Adrenal gland (tissue), 7 donors: ENCODE results near the gene MYO5A.

DNA sequence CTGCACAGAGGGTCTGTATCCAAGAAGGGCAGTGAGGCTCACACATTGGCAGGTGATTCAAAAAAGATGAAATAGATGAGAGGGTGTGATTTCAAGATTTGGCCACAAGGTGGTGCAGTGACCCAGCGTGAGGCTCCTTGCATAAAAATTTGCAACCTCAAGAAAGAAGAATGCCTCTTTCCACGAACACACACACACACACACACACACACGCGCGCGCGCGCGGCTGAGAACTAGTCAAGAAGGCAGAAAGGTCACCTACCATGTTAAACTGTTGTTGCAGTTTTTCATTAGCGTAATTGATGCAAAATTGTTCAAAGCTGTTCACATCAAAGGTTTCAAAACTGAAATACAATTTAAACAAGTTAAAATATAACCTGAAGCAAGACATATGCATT is 39.2 kb downstream of the MYO5C start:
- PRO-cap, 3 experiments = no peak in any of the 3 experiments
- RAMPAGE, long total RNA, 4 experiments = no peak in any of the 4 experiments
- RRBS = no CpG with 5 or more reads among the region's 10 CpGs

DNA sequence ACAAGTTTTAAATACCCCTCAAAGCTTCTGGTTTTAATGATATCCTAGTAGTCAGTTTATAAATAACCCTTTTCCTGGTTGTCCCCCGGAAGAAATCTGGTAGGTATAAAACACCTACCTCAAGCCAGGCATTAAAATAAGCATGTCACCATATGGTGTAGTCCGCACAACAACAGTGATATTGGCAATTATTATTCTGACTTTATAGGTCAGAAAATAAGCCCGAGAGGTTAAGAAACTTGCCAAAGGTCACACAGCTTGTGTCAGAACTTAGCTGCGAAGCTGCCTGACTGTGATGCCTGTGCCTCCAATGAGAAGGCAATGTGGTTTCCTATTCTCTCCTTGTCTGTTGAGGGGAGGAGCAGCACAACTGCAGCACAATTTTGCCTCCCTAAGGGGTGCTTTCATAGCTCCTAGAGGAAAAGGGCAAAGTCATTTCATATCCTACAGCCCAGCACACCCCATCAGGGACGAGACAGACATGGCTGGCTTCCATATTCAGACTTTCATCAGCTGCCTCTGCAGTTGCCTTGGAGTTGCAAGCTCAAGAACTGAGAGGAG is 38.7 kb downstream of the MYO5C start:
- PRO-cap, 3 experiments = no peak in any of the 3 experiments
- RAMPAGE, long total RNA, 4 experiments = no peak in any of the 4 experiments
- RRBS = no CpG with 5 or more reads among the region's 5 CpGs

GRCh38 chr15:52378925-52380093 is 83.7 kb upstream of the MYO5C start:
- PRO-cap, 3 experiments = no peak in any of the 3 experiments
- RAMPAGE, long total RNA, 4 experiments = no peak in any of the 4 experiments
- RRBS = no CpG with 5 or more reads among the region's 17 CpGs

GRCh38 chr15:52415978-52416292 is 112.7 kb downstream of the MYO5A start:
- PRO-cap, 3 experiments = no peak in any of the 3 experiments
- RAMPAGE, long total RNA, 4 experiments = no peak in any of the 4 experiments
- RRBS = no CpG with 5 or more reads among the region's 4 CpGs

DNA sequence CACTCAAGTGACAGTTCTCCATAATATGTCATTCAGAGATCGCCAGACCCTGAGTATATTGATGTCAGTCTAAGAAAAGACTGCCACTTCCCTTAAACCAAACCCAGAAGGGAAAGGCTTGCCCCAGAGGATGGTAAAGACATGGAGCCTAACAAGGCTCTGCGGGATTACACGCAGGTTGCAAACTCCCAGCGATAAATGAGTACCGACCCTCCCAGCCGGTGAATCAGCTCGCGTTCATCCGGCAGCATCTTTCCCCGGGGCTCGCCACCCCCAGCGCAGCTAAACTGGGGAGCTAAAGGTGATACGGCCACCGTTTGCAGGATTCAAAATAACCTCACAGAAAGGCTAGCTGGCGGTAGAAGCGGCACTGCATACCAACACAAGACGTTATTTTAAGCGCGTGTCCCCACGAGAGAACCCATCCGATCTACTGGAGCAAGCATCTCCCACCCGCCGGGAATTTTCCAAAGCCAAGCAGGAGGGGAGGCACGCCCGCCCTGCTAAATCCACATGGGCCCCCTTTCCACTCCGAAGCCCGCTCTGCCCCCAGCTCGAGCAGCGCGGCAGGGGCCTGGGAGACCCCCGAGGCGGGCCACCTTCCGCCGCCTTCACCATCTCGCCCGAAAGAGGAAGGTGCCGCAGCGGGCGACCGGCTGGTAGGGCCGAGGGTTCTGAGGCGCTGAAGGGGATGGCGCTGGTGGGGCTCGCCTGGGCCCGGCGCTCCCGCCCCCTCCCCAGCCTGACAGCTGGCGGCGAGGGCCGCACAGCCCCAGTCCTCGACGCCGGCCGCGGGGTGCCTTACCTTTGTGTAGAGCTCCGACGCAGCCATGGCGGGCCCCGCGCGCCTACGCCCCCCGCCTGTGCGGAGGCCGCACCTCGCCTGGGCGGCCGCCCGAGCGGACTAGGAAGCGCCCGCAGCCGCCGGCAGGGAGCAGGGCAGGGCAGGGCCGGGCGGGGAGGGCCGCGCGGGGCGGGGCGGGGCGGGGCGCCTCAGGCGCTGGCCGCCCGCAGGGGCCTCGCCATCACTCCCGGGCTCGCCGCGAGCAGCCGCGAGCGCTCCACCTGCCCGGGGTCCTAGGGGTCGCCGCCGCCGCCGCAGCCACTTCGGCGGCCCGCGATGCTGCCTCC is at the start of gene MYO5A:
MYO5A (minus strand) TSS at position 906 of the 1,131 bp plus-strand sequence.
- PRO-cap, 3 experiments = peak in 3 of 3 experiments; most common plus-strand start position 1,028 of the sequence (in 3); most common minus-strand start position 906 of the sequence (in 3)
- RAMPAGE, long total RNA, 4 experiments = start-site peak on the minus strand in 1 of 4 experiments, centred at position 893 of the sequence, 76 reads per replicate
- RRBS = 2% methylated on average over 34 of the region's 104 CpGs

DNA sequence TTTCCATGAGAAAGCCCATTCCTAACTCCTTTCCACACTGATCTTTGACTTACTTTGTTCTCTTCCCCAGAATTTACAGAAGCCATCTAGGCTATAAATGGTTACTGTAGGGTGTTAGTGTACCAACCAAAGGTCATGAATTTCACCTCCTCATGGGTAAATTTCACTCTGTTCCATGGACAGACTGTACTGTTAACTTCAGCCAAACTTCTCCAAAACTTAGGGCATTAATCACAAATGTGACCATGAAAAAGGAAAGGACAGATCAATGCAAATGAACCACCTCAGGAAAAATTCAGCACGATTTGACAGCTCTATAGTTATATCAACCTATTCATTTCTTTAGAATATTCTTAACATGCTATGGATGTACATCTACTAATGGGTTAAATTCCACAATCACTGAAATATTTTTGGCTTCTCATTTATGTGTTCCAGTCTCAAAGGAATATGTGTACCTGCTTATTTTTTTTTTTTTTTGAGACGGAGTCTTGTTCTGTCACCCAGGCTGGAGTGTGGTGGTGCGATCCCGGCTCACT is 54.8 kb downstream of the ATOSA start:
- PRO-cap, 3 experiments = no peak in any of the 3 experiments
- RAMPAGE, long total RNA, 4 experiments = no peak in any of the 4 experiments
- RRBS = no CpG with 5 or more reads among the region's 4 CpGs

GRCh38 chr15:52677749-52677963 is 1.5 kb downstream of the ATOSA start:
- PRO-cap, 3 experiments = no peak in any of the 3 experiments
- RAMPAGE, long total RNA, 4 experiments = no peak in any of the 4 experiments
- RRBS = no CpG with 5 or more reads among the region's 1 CpG

DNA sequence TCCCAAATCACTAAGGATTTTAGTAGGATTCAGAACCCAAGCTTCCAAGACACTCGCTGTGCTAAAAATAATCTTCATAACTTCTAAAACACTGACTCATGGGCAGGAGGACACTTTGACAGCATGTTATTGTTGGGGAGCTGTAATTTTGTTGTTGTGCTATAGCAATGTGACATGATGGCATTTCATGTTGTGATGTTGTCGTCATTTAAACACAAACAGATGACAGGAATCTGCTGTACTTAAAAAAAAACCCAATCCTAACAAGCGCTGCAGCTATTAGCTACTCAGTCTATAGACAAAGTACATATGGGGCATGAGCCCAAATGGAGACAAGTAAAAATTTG is 781 bp upstream of the ATOSA start:
- PRO-cap, 3 experiments = no peak in any of the 3 experiments
- RAMPAGE, long total RNA, 4 experiments = no peak in any of the 4 experiments
- RRBS = no CpG with 5 or more reads among the region's 3 CpGs

DNA sequence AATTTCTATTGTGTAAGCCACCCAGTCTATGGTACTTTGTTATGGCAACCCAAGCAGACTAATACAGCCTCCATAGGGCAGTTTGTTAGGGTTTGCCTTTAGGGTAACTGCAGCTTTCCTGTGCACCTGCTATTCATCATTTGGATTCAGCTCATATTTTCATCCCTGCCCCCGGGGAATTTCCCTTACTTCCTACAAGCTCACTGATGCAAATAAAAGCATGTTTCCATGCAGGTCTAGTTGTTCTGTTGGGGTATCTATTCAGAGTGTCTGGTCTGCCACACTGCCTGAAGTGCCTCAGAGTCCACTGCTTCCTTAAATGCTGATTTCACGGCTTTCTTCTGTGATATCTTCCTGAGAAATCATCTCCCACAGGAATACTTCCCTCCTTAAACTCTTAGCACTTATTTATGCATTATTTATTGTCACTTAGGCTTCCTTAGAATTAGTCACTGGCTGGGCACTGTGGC is 48.7 kb upstream of the ATOSA start:
- PRO-cap, 3 experiments = no peak in any of the 3 experiments
- RAMPAGE, long total RNA, 4 experiments = no peak in any of the 4 experiments
- RRBS = no CpG with 5 or more reads among the region's 2 CpGs

GRCh38 chr15:53437961-53438507 is 321.4 kb downstream of the WDR72 start:
- PRO-cap, 3 experiments = no peak in any of the 3 experiments
- RAMPAGE, long total RNA, 4 experiments = no peak in any of the 4 experiments
- RRBS = no CpG with 5 or more reads among the region's 3 CpGs

- PRO-cap, 3 experiments = no peak in any of the 3 experiments
- RAMPAGE, long total RNA, 4 experiments = no peak in any of the 4 experiments
- RRBS = no CpG with 5 or more reads among the region's 3 CpGs
Measured at GRCh38 chr15:53446845-53447507, 312.5 kb downstream of the WDR72 start.

GRCh38 chr15:53449783-53450472 is 309.5 kb downstream of the WDR72 start:
- PRO-cap, 3 experiments = no peak in any of the 3 experiments
- RAMPAGE, long total RNA, 4 experiments = no peak in any of the 4 experiments
- RRBS = no CpG with 5 or more reads among the region's 3 CpGs

DNA sequence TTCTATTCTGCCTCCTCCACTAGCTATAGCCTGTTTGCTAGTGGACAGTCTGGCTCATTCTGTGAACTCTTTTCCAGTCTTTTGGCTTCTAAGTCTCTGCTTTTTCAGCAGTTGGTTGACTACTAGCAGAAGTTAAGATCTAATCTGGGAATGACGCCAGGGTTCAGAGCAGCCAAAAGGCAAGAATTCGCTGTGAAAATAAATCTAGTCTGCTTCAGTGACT is 73.7 kb upstream of the WDR72 start:
- PRO-cap, 3 experiments = no peak in any of the 3 experiments
- RAMPAGE, long total RNA, 4 experiments = no peak in any of the 4 experiments
- RRBS = no CpG with 5 or more reads among the region's 2 CpGs

GRCh38 chr15:53910861-53911466 is 67.3 kb upstream of the UNC13C start:
- PRO-cap, 3 experiments = no peak in any of the 3 experiments
- RAMPAGE, long total RNA, 4 experiments = no peak in any of the 4 experiments
- RRBS = no CpG with 5 or more reads among the region's 16 CpGs

GRCh38 chr15:54803520-54804028 is 393.2 kb downstream of the RSL24D1 start:
- PRO-cap, 3 experiments = no peak in any of the 3 experiments
- RAMPAGE, long total RNA, 4 experiments = no peak in any of the 4 experiments
- RRBS = no CpG with 5 or more reads among the region's 2 CpGs

DNA sequence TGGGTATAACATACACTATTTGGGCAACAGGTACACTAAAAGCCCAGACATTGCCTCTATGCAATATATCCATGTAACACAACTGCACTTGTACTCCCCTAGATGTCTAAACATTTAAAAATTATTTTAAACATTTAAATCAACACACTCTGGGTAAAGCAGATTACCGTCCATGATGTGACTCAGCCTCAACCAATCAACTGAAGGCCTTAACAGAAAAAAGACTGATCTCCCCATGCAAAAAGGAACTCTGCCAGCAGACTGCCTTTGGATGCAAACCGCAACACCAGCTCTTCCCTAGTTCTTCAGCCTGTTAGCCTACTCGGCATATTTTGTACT is 376.0 kb downstream of the RSL24D1 start:
- PRO-cap, 3 experiments = peak in 2 of 3 experiments; most common plus-strand start position 256 of the sequence (in 2)
- RAMPAGE, long total RNA, 4 experiments = no peak in any of the 4 experiments
- RRBS = no CpG with 5 or more reads among the region's 3 CpGs

DNA sequence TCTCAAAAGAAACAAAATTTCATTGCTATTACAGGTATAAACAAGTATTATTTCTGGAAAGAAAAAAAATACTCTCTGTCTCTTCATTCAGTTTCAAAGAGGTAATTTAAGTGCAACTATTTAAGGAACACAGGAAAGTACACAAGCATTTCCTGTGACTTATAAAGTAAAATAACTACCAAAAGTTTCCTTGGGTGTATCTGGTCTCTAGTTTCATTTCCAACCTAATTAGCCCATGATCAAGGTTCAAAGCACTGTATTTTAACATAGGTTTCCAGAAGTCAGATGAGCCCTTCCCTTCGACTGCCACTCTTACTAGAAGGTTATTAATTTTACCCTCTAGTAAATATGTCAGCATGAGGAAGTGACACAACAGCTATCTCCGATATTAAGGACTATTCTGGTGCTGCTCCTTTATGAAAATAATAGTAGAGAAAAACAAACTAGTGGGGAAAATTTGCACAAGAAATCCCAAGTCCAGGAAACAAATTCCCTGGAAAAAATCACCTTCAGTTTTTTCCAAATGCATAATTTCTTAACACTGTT is 35.4 kb downstream of the CCPG1 start:
- PRO-cap, 3 experiments = no peak in any of the 3 experiments
- RAMPAGE, long total RNA, 4 experiments = no peak in any of the 4 experiments
- RRBS = no CpG with 5 or more reads among the region's 2 CpGs

GRCh38 chr15:55526577-55526776 is 18.4 kb upstream of the DNAAF4 start:
- PRO-cap, 3 experiments = no peak in any of the 3 experiments
- RAMPAGE, long total RNA, 4 experiments = no peak in any of the 4 experiments
- RRBS = no CpG with 5 or more reads among the region's 4 CpGs

DNA sequence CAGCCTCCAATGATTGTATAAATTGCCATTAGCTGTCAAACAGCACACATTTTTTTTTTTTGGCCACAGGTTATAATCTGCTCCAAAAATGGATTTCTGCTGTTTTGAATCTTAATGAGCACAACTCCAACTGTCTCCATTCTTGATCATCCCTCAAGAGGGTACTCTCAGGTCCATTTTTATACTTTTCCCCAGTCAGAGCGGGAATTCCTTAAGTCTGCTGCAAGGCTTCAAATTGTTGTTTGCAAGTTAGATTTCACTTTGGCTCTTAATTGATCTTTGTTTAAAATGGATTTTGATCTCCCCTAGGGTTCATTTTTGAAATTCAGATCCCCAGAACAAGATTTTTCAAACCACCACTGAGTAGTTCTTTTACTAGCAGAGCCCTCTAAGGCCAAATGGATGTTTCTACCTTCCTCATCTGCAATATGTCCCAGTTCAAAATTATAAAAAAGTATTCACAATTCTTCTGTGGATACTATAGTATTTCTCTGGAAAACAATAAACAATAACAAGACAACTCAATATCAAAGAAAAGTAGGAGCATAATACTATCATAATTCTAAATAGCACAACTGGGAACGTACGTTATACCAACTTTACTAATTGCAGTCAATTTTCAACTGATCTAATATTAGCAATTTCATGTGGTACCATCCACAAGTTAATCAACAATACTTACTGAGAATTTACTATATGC is 36.9 kb upstream of the DNAAF4 start:
- PRO-cap, 3 experiments = no peak in any of the 3 experiments
- RAMPAGE, long total RNA, 4 experiments = no peak in any of the 4 experiments
- RRBS = no CpG with 5 or more reads among the region's 3 CpGs

DNA sequence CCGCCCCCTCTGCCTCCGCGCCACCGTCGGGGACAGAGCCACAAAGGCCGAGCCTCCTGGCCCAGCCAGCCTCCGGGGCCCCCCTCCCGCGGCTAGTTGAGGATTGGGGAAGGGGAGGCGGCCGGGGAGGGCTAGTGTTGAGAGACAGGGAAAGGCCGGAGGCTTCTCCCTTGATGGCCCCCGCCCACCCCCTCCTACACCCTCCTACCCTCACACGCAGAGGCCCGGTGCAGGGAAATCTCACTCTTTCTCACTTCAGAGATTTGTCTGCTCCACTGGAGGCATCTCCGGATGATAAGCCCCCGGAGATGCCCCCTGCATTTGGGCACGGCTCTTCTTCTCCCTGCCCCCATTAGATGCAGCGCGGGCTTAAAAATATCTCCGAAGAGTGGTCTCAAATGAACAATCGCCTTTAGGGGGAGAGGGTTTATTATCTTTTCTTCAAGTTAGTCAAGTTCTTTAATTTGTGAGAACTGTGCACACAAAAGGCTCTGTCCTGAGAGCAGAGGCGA is 495 bp upstream of the PRTG start:
- PRO-cap, 3 experiments = no peak in any of the 3 experiments
- RAMPAGE, long total RNA, 4 experiments = no peak in any of the 4 experiments
- RRBS = 5% methylated on average over 14 of the region's 23 CpGs